Measurements from ENCODE around the genes CLEC18B, CHST6 and TMEM231.

DNA sequence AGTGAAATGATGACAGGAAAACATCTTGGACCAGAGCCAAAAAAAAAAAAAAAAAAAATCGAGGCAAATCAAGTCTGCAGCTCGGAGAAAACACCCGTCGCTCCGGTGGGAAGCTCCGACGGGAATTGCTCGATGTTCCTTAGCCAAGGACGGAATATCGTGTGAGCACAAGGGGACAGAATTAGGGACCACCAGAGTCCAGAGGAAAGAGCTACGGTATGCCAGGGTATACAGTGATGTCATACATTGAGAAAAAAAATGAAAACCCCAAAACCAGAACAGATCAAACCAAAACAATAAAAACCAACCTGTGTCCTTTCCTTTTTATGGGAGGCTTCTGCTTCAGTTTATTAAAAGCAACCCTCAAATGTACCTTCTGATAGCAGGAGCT is 185.1 kb upstream of the ZFHX3 start:
- PRO-cap = no peak

DNA sequence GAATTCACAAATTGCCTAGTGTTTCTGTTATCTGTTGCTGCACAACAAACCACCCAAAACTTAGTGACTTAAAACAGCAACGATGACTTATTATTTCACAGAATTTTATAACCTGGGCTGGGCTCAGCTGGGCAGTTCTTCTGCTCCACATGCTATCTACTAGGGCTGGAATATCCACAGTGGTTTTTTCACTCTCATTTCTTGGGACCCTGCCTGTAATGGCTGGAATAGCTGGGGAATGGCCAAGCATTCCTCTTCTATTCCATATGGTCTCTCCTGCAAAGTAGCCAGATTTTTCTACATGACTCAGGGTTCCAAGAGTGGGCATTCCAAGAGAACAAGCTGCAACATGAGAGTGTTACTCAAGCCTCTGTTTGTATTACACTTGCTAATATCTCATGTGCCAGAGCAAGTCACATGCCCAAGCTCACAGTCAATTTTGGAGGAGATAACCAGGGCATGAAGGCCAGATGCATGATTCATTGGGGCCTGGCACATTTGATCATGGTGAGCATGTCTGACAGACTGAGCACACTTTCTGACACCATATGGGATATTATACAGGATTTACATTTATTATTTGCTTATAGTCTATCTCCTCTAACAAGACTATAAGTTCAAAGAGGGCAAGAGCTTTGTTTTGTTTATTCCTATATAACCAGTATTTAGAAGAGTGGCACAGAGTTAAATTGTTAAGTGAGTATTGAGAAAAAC is 4.8 kb upstream of the PSMD7 start:
- PRO-cap = no peak

DNA sequence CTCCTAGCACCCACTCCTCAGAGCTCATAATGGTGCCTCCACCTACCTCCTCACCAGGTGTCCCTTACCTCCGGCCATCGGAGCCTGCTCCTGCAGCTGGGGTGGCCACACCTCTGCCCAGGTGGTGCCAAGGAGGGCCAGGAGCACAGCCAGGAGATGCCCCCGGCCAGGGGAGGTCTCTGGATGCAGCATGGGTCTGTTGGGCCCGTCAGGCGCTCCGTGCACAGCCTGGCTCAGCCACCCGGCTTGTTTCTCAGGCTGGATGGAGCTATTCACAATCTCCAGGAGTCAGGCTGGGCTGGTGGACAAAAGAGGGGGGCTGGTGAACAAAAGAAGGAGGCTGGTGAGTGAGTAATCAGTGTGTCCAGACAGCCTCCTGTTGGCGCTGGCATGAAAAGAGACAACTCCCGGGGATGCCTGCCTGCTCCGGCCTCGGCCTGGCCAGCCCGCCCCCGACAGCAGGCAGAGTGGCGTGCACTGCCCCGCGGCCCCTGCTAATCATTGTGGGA is at the start of gene CLEC18B:
TSS of gene CLEC18B (minus strand) at position 400 of the 509 bp plus-strand sequence.
- PRO-cap = no peak

DNA sequence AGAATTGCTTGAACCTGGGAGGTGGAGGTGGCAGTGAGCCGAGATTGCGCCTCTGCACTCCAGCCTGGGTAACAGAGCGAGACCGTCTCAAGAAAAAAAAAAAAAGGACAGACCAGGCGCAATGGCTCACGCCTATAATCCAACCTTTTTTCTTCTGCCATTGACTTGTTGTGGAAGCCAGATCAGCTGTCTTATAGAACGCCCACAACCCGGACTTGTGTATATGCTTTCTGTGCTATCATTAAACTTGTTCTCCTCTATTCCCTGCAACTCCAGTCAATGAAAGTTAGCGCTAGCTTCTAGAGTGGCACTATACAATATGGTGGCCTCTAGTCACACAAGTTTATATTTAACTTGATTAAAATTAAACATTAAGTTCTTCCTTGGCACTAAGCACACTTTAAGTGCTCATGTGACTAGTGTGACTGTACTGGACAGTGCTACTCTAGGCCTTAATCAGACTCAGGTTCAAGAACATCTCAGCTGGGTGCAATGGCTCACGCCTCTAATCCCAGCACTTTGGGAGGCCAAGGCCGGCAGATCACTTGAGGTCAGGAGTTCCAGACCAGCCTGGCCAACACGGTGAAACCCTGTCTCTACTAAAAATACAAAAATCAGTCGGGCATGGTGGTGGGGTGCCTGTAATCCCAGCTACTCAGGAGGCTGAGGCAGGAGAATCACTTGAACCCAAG is 18.7 kb upstream of the GLG1 start:
- PRO-cap = no peak

- PRO-cap = no peak
Measured at GRCh38 chr16:74912163-74912523, 72.8 kb downstream of the WDR59 start.

GRCh38 chr16:74962343-74963025 is 22.4 kb downstream of the WDR59 start:
- PRO-cap = no peak

GRCh38 chr16:74965481-74966237 is 19.3 kb downstream of the WDR59 start:
- PRO-cap = no peak

GRCh38 chr16:74999857-75000482 is 1.1 kb downstream of the ZNRF1 start:
- PRO-cap = no peak

GRCh38 chr16:75024119-75024614 is 25.3 kb downstream of the ZNRF1 start:
- PRO-cap = no peak

GRCh38 chr16:75108620-75109826 is 7.6 kb downstream of the LDHD start:
- PRO-cap = no peak

DNA sequence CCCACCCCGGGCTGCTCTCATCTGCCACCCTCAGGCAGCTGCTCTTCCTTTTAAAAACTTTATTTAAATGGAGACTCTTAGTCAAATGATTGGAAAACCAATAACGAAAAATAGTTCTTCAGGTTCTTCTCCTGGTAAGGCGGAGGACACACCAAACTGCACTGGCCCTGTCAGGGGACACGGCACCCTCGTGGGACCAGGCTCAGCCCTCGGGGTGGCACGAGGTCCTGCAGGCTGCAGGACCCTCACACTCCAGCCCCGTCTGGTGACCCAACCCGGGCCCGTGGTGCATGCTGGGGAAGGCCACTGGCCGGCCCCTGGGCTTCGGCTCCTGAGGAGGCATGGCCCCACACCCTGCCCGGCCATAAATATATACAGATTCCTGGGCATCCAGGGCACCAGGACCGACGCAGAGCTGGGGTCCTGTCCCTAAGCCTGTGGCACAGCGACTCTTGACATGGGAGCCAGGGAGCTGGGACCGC is 10.2 kb downstream of the CTRB1 start:
- PRO-cap = no peak

DNA sequence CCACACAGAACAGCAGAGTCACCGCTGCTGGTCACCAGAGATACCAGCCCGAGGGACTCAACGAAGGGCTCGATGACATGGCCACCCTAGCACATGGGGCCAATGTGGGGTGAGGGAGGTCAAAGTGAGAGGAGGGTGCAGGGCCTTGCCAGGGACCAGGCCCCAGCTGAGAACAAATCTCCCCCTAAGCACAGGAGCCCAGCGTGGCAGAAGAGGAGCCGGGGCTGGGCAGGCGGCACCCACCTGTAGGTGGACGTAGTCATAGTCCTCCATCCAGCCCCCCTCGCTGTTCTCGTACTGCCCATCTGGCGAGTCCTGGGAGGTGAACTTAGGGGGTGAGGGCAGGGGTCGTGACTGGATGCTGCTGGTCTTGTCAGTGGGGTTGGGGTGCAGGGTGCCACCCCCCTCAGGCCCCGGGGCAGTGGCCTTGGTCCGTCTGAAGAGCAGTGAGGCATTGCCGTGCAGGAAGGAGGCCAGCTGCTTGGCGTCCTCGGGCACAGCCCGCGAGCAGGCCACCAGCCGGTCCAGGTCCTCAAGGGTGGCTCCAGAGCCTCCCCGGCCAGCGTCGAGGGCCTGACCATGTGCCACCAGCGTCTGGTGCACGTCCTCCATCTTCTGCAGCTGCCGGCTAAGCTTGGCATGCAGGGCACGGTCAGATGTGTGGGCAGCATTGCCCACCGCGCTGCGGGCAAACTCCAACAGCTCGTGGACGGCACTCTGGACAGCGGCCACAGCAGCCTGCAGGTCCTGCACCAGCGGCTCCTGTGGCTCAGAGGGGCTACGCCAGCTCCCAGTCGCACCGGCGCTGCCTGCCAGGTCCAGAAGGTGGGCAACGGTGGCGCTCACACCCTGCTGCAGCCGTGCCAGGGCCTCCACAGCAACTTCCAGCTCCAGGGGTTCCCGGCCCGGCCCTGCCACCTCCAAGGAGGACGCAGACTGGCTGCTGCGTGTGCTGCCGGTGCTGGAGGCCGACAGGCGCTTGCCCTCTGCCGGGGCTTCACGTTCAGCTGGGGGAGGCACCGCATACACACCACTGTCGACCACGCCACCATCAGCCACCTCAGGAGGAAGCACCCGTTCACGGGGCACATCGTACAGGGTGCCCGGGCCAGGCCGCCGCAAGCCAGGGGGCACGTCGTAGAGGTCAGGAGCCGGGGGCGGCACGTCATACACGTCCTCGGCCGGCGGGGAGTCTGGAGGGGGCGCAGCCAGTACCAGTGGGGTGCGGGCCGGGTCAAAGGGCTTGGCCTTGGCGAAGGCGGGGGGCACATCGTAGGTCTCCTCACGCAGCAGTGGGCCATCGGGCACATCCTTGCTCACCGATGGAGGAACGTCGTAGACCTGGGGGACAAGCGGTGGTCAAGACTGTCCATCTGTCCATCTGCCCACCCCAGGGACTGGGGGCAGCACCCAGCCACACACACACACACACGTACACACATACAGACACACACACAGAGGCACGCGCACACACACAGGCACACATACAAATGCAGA is 16.2 kb downstream of the BCAR1 start:
- PRO-cap = no peak

- PRO-cap = no peak
Measured at GRCh38 chr16:75262053-75262897, 10.9 kb upstream of the BCAR1 start.

GRCh38 chr16:75263206-75264192 is 12.1 kb upstream of the BCAR1 start:
- PRO-cap = no peak

GRCh38 chr16:75264600-75265507 is 13.4 kb upstream of the BCAR1 start:
- PRO-cap = no peak

GRCh38 chr16:75382879-75383128 is 50.5 kb downstream of the CFDP1 start:
- PRO-cap = no peak

- PRO-cap = no peak
Measured at GRCh38 chr16:75445274-75445607, 11.9 kb upstream of the CFDP1 start.

- PRO-cap = unidirectional peak, minus-strand start at chr16:75495404
Measured at GRCh38 chr16:75494477-75495777, at the start of gene CHST6. TSS of gene CHST6 (minus strand) at chr16:75495441.

- PRO-cap = no peak
Measured at GRCh38 chr16:75501662-75502126, 6.5 kb upstream of the CHST6 start.

DNA sequence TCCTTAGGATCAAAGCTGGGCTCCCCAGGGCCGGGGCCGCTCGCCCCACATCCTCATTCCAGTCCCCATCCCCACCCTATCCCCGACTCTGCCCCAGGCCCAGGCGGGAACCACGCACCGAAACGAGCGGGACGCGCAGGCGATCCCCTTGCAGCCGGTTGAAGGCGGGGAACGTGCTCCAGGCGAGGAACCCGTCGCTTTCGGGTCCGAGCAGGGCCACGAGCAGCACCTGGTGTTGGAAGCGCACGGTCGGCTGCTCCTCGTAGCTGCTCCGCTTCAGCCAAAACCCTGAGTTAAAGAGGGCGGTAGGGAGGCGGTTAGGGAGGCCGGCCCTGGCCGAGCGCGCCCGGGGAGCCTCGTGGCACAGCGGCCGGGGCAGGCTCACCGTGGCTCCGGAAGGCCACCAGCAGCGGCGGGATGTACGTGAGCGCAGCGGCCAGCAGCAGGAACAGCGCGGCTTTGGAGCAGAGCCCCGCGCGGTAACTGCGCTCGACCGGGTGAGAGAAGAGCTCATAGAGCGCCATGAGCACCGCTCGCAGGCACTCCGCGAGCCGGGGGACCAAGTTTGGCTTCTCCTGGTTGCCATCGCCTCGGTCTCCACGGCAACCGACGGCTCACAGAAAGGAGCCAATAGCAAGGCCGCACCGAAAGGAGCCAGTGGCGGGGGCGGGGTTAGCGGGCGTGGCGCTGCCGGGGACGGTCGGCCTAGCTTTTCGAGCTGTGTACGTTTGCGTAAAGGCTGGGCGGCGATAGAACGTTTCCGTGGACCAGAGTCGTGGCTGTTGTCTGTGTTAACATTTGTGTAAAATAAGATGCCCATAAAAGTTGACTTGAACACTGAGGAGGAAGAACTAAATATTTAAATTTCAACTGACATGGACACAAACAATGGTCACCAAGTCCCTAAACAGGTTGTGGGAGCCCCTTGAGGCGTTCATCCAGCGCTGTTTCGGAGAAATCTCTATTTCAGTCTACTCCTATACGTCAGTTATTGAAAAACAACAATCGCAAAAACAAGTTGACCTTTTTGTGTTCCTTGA is at the start of gene TMEM231:
TSS of gene TMEM231 (minus strand) at position 567 of the 1,040 bp plus-strand sequence.
- PRO-cap = bidirectional peak, plus-strand start at position 291 of the sequence, minus-strand start at position 295 of the sequence; bidirectional peak, plus-strand start at position 682 of the sequence, minus-strand start at position 567 of the sequence